MCF 10A (cell line): ENCODE results near the genes OXT and LZTS3.

DNA sequence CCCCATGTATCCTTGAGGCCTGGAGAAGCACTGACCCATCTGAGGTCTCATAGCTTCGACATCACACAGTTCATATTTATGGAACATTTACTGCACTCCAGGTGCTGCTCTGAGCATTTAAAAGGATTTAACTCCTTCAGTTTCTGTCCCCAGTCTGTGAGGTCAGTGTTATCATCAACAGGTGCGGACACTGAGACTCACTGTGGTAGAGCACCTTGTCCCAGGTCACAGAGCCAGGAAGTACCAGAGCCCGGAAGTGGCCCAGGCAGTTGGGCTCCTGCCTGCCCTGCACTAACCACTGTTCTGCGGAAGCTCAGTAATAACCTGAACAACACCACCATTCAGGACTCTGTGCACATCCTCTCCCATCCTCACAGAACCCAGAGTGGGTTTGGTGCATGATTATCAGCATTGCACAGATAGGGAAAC, 16.7 kb upstream of the SIRPG start:
- PRO-cap: no peak
- RRBS: no CpG with 5 or more reads among the region's 4 CpGs

DNA sequence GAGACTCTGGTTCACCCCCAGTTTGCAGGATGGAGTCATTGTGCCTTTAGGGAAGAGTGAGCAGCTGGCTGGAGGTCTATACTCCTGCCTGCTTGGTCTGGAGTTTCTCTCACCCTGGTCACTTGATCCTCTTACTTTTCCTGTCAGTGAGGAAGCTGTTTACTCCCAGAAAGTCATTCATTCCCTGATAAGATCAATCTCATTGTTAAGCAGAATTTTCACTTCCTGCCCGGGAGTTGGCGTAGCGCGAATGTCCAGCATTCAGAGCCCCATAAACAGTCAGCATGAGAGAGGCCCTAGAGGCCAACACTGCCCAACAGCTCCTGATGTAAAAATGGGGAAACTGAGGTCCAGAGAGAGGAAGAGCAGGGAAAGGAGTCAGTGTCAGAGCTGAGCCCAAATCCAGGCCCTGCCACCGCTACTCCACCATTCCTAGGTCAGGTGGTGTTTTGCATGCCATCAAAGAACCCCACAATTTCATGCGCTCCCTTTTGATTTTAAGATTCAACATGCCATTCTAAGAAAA, 70.3 kb upstream of the SIRPA start:
- PRO-cap: no peak
- RRBS: no CpG with 5 or more reads among the region's 6 CpGs

- PRO-cap: no peak
- RRBS: no CpG with 5 or more reads among the region's 16 CpGs
Measured at GRCh38 chr20:1893034-1893830, 2.0 kb upstream of the SIRPA start.

DNA sequence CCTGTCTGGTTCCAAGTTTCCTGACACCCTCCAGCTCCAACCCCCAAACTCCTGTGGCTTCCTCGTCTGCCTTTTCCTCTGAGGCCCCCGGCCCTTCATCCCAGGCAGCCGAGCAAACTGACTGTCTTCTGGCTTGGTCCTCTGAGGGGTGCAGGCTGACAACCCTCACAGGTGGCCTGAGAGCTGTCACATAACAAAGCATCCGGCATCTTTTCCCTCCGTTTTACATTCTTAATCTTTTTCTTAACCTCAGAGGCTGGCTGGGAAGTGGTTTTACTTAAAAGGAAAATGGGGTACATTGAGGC, 2.1 kb downstream of the STK35 start:
- PRO-cap: no peak
- RRBS: no CpG with 5 or more reads among the region's 5 CpGs

GRCh38 chr20:2116674-2117410, 15.2 kb downstream of the STK35 start:
- PRO-cap: no peak
- RRBS: no CpG with 5 or more reads among the region's 13 CpGs

GRCh38 chr20:2144842-2145392, 43.3 kb downstream of the STK35 start:
- PRO-cap: no peak
- RRBS: no CpG with 5 or more reads among the region's 15 CpGs

DNA sequence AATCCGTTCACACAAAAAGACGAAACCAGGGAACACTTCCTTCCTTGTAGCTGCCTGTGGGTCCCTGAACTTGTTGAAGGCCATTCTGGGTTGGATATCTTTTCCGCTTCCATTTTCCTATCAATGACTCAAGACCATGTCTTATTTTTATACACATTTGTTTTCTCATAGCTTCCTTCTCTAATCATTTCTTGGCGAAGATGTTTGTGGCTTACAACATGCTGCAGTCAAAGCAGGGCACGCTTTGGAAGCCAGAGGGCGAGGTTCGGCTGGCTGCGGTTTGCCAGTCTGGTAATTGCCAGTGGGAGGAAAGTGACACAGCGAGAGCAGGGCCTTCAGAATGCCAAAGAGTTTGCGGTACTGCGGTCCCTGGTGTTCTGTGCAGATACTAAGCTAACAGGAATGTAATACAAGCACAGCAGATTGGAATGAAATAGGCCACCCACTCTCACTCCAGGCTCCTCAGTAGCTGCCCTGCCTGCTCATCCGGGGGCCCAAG, 58.8 kb upstream of the TGM3 start:
- PRO-cap: no peak
- RRBS: no CpG with 5 or more reads among the region's 12 CpGs

DNA sequence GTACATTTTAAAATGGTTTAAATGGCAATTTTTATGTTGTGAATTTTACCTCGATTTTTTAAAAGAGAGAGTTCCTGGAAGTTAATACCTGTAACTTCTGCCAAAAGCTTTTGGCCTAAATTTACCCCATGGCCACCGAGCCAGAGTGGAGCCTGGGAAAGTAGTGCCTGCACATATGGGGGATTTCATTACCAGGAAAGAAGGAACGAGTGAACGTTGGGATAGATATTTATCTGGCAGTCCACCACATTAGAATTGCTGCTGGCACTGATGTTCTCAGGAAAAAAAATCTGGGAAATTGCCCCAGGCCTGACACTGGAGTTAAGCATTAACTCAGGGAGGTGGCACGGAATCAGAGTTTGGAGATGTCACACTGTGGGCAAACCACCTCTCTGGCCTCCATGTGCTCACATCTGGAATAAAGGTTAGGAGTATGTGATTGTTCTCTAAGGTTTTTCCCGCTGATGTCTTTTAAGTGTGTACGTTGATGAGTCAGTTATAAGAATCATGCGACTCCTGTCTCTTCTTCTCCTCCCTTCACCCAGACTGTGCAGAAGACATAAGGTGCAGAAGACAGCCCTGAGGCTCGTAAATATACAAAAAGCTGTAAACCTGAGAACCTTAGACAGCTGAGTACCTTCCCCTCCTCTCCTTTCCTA, 7.8 kb downstream of the TGM3 start:
- PRO-cap: no peak
- RRBS: no CpG with 5 or more reads among the region's 9 CpGs

- PRO-cap: no peak
- RRBS: no CpG with 5 or more reads among the region's 7 CpGs
Measured at GRCh38 chr20:2475943-2476570, 5.5 kb upstream of the SNRPB start.

GRCh38 chr20:2801091-2801770, 804 bp upstream of the CPXM1 start:
- PRO-cap: no peak
- RRBS: no CpG with 5 or more reads among the region's 21 CpGs

- PRO-cap: no peak
- RRBS: no CpG with 5 or more reads among the region's 4 CpGs
Measured at GRCh38 chr20:2947426-2948050, 74.3 kb downstream of the PTPRA start.

- PRO-cap: no peak
- RRBS: no CpG with 5 or more reads among the region's 4 CpGs
Measured at GRCh38 chr20:2957831-2958385, 84.6 kb downstream of the PTPRA start.

- PRO-cap: no peak
- RRBS: no CpG with 5 or more reads among the region's 3 CpGs
Measured at GRCh38 chr20:3024250-3024895, 19.0 kb upstream of the GNRH2 start.

DNA sequence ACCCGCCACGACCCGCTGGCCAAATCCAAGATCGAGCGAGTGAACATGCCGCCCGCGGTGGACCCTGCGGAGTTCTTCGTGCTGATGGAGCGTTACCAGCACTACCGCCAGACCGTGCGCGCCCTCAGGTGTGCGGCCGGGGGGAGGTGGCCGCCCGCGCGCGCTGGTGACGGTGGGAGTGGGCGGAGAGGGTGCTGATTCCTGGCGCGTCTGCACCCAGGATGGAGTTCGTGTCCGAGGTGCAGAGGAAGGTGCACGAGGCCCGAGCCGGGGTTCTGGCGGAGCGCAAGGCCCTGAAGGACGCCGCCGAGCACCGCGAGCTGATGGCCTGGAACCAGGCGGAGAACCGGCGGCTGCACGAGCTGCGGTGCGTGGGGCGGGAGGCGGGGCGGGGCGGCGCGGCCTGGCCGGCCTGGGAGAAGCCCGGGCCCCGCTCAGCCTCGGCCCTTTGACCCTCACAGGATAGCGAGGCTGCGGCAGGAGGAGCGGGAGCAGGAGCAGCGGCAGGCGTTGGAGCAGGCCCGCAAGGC, 366 bp downstream of the MRPS26 start:
- PRO-cap: bidirectional peak, plus-strand start at position 197 of the sequence, minus-strand start at position 132 of the sequence; bidirectional peak, plus-strand start at position 394 of the sequence, minus-strand start at position 325 of the sequence
- RRBS: 1% methylated on average over 19 of the region's 60 CpGs

DNA sequence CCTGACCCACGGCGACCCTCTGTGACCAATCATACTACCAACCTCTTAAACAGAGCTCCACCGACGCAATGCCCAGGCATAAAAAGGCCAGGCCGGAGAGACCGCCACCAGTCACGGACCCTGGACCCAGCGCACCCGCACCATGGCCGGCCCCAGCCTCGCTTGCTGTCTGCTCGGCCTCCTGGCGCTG, at the start of gene OXT:
OXT (plus strand) TSS at position 107 of the 190 bp plus-strand sequence.
- PRO-cap: no peak
- RRBS: 83% methylated on average over 4 of the region's 13 CpGs

DNA sequence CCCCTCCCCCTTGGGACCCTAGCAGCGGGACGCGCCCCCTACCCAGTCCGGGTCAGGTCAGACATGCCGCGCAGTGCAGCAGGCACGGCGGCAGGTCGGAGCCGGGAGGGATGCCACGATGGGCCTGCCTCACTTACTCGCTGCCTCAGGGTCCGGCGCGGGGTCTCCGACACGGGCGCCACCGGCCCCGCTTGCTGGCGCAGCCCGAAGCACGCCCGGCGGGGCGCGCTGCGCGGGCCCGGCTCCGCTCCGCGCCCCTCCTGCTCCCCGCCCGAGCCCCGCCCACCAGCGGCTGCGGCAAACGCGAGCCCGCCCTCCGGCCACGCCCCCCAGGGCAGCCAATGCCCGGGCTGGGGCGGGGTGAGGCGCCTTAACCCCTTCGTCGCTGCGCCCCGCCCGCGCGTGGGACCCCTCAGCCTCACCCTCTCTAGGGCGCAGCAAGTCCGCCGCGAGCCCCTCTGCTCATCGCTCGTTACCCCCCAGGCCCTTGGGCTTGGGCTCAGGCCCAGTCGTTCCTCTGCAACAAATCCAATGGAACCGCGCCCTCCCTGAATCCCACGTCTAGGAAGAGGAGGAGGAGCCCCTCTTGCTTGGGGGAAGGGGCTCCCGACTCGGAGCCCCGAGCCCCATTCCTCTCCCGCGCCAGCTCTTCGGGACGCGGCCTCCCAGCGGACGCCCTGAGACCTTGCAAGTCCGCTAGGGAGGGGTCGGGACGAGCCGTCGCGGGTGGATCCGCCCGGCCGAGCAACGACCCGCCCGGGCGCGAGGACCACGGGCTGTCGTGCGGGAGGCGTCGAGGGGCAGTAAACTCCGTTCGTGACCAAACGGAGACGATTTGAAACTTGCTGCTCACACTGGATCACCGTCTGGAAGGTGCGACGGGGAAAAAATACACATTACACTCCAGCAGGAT, at the start of gene LZTS3:
LZTS3 (minus strand) TSS at position 232 of the 913 bp plus-strand sequence.
- PRO-cap: bidirectional peak, plus-strand start at position 341 of the sequence, minus-strand start at position 232 of the sequence; bidirectional peak, plus-strand start at position 690 of the sequence, minus-strand start at position 778 of the sequence
- RRBS: 1% methylated on average over 25 of the region's 99 CpGs

GRCh38 chr20:3209879-3210369, 626 bp downstream of the ITPA start:
- PRO-cap: bidirectional peak, plus-strand start at chr20:3210082, minus-strand start at chr20:3210071
- RRBS: 5% methylated on average over 1 of the region's 14 CpGs

DNA sequence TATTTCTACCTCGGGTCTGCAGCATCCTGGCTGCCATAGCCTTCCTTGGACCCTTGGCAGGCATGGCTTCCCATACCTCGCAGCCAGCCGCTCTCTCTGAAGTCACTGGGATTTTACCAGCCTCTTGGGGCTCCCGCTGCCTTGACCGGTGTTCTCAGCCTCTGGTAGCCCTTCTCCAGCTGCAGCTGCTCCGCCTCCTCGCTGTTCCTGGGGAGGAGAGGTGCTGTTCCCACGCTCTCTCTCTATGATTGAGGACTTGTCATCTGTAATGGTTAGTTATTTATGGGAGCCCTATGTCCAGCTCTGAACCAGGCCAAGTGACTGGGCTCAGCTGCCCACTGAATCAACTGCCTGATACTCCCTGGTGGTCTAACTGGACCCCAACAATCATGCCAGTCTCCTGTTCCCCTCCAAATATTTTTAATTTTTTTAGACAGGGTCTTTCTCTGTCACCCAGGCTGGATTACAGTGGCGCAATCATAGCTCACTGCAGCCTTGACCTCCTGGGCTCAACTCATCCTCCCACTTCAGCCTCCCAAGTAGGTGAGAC, 4.7 kb upstream of the SLC4A11 start:
- PRO-cap: bidirectional peak, plus-strand start at position 355 of the sequence, minus-strand start at position 254 of the sequence
- RRBS: no CpG with 5 or more reads among the region's 9 CpGs

GRCh38 chr20:3473043-3474015, 2.5 kb downstream of the ATRN start:
- PRO-cap: no peak
- RRBS: no CpG with 5 or more reads among the region's 10 CpGs

GRCh38 chr20:3560541-3561036, 89.8 kb downstream of the ATRN start:
- PRO-cap: no peak
- RRBS: no CpG with 5 or more reads among the region's 2 CpGs